Epithelial cell of prostate (primary cell): ENCODE measurements around a stretch of chr2.

- RRBS = no CpG with 5 or more reads among the region's 7 CpGs
Observed at GRCh38 chr2:120932578-120933081, 197.0 kb downstream of the GLI2 start.

GRCh38 chr2:120933964-120934561 is 198.4 kb downstream of the GLI2 start:
- RRBS = 95% methylated on average over 6 of the region's 15 CpGs

- RRBS = 55% methylated on average over 2 of the region's 22 CpGs
Observed at GRCh38 chr2:120934737-120935746, 199.4 kb downstream of the GLI2 start.

DNA sequence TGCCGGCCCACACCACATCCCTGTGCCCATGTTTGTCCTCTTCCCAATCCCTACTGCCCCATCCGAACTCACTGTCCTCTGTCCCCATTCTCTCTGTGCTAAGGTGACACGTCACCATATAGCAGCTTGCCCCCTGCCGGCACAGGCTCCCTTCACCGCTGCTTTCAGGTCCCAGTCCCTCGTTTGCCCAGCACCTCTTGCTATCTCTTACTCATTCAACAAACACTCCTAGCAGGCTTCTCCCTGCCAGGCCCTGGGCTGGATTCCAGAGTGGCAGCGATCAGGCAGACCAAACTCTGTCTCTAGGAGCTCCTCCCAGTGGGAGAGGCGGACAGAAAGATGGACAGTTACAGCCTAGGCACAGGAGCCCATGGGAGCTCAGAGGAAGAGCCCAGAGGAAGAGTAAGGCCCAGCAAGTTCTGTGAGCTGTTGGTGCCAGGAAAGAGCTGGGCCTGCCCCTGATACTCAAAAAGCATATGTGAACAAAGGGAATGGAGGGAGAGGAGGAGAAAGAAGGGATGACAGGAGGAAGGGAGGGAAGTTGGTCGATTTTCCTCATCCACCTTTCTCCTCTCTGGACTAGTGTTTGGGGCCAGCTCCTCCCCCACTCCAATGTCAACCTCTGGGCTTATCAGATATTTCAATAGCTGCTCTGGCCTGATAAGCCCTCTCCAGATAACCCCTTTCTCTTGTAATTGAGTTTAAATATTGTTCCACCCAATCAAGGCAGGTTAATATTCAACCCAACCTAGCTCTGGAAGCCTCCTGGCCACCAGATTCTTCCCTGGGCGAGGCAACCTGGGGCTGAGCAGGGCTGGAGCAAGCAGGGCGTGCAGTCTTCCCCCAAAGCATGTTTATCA is 74.1 kb downstream of the TFCP2L1 start:
- RRBS = no CpG with 5 or more reads among the region's 11 CpGs

DNA sequence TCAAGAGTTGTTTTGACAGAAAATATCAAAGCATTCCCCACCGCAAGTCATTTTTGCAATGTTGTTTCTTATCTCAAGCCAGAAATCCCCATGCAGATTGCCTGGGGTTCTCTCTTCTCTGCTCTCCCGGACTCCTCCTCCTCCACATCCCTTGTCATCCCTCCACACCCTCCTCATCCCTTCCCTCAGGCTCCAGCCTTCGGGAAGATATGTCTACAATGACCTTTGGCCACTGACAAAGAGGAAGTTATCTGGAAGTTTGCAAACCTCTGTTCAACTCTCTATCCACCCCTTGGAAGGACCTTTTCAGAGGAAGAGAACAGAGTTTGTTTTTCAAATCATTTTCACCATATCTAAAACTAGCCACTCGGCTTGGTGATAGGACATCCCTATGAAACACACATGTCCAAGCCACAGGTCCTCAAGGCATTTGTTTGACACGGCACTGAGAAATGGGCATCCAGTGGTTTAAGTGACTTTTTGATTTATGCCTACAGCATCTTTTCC is 11.8 kb downstream of the TFCP2L1 start:
- RRBS = no CpG with 5 or more reads among the region's 5 CpGs

DNA sequence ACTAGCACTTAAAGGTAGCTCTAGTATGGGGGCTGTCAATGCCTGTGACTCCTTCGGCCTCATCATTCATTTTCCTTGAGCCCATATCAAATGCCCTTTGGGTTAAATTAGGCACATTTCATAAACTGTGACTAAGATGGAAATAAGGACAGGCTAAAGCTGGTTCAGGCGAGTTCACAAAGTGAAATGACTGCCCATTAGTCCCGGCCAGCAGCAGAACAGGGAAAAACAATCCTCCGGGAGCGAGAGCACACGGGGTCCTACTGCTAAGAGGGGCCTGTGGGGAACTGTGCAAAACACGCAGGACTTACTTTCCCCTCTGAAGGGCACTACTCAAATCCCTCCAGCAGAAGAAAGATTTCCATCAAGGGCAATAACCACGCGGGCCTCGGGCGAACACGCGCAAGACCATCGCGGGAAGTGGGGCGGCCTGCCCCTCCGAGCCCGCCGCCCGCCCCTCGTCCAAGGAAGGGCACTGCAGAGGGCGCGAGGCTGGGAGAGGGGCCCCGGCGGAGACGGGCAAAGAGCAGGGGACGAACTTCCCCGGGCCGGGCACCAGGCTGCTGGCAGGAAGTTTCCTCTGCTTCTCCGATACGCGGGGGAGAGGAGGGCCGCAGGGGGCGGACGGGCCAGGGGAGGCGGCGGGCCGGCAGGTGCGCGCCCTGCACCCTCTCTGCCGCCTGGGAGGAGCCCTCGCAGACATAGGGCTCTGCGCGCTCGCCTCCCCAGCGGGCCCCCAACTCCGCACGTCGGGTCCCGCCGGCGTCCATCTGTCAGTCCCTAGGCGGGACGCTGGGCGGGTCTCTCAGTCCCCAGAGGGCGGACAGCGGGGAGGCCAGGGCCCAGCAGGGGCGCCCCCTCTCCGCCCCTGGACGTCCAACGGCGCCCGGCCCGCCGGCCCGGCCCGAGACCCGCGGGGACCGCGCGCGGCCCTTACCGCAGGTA is 619 bp downstream of the TFCP2L1 start:
- RRBS = under 1% methylated on average over 16 of the region's 74 CpGs

- RRBS = no CpG with 5 or more reads among the region's 13 CpGs
Observed at GRCh38 chr2:121365051-121365441, 80.0 kb upstream of the TFCP2L1 start.

DNA sequence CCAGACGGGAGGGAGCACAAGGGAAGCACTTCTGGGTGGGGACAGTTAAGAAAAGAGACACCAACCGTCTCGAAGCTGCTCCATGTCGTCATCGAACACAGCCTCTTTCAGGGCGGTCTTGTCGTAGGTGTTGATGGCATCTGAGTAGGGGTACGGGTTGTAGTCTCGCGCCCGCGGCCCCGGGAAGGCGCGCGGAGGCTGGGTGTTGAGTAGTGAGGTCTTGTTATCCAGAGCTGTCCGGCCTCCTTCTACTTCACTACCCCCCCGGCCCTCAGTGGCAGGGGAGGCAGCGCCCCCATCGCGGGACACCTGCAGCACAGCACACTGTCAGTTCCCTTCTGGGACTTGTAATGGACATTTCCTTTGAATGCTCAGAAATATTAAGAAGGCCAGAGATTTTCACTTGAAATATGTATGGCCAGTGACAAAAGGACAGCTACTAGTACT is 82.5 kb upstream of the TFCP2L1 start:
- RRBS = 98% methylated on average over 5 of the region's 21 CpGs

GRCh38 chr2:121437480-121438044 is 152.6 kb upstream of the TFCP2L1 start:
- RRBS = no CpG with 5 or more reads among the region's 4 CpGs

DNA sequence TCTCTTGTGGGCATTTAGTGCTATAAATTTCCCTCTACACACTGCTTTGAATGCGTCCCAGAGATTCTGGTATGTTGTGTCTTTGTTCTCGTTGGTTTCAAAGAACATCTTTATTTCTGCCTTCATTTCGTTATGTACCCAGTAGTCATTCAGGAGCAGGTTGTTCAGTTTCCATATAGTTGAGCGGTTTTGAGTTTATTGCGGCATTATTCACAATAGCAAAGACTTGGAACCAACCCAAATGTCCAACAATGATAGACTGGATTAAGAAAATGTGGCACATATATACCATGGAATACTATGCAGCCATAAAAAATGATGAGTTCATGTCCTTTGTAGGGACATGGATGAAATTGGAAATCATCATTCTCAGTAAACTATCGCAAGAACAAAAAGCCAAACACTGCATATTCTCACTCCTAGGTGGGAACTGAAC is 154.5 kb upstream of the TFCP2L1 start:
- RRBS = no CpG with 5 or more reads among the region's 6 CpGs

DNA sequence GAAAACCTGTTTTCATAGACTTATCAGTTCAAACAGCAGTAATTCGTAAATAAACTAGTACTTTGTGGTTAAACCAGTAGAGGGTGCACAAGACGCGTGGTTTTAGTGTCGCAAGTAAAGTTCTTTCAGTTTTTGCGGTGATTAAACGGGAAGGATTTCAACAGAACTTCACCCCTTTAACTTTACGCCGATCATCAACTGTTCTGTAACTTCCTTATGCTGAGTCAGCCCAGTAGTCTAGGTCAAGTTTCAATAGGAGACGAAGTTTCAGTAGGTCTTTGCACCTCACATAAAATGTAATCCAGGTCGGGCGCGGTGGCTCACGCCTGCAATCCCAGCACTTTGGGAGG is 118.3 kb downstream of the CLASP1 start:
- RRBS = no CpG with 5 or more reads among the region's 13 CpGs

DNA sequence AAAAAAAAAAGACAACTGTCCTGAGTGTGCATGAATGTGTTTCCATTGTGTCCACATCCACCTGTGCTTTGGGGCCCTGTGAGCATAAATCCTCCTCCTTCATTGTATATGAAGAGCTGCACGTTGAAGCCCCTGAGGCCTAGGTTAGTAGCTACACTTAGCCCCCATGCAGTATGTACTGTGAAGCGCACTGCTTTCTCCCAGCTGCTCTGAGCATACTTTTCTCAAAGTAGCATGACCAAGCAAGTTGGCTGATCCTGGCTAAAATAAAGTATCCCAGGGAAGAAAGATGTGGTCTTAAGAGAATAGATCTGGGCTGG is 62.7 kb downstream of the CLASP1 start:
- RRBS = no CpG with 5 or more reads among the region's 2 CpGs

DNA sequence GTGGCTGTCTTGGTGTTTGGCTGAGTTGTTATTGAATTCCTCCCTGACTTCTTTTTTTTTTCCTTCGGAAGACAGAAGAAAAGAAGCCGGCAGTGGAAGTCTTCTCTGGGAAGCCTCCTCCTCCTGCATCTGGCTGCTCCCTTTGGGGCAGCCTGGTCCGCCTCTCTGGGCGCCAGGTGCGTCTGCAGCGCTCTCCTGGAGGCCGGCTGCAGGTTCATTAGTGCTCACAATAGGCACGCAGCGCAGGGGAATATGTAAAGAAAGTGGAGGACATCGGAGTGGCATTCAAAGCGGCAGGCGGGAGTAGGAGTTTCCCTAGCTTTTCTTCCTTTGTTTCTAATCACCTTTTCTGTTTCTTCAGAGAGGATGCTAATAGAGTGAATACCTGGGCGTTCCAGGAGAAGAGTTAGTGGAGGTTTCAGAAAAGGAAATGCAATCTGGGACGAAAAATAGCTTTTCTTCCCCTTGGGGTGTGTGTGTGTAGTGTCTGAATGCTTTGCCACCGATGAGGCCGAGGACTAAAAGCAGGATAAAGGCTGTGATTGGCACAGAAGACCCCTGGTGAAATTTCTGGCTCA is 905.9 kb downstream of the TSN start:
- RRBS = no CpG with 5 or more reads among the region's 16 CpGs

- RRBS = no CpG with 5 or more reads among the region's 5 CpGs
Observed at GRCh38 chr2:124343808-124344160, 318.7 kb downstream of the CNTNAP5 start.

- RRBS = 5% methylated on average over 13 of the region's 33 CpGs
Observed at GRCh38 chr2:126886109-126886680, 12.5 kb upstream of the TEX51 start.

DNA sequence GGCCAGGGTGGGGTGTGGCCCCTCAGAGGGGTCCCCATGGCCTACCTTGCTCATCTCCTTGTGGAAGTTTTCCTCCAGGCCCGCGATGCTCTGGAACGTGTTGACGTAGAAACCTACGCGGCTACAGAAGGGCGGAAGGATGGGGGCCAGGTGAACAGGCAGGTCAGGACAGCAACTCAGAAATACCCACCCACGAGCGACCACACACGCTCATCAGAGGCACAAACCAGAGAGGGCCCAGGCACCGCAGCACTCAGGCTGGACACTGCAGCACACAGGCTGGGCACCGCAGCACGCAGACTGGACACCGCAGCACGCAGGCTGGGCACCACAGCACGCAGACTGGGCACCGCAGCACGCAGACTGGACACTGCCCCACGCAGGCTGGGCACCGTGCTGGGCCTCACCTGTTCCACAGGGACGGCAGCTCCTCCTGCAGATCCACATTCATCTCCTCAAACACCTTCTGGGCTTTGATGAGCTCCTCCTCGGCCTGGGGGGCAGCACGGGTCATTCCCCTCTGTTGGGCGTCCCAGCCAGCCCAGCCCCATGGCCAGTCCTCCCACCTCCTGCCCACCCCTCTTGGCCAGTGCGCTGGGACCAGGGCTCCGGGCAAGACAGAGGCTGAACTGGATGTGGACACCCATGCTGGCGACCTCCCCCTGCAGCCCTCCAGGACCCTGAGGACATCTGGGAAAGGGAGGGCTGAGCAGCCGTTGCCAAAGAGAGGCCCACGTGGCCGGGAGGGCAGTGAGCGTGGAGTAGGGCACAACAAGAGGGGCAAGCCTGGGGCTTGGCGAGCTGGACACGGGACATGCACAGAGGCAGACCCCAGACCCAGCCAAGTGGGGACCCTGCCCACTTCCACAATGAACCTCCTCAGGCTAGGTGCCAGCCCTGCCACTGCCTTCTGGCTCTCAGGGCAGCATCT is 43.2 kb downstream of the BIN1 start:
- RRBS = no CpG with 5 or more reads among the region's 33 CpGs

DNA sequence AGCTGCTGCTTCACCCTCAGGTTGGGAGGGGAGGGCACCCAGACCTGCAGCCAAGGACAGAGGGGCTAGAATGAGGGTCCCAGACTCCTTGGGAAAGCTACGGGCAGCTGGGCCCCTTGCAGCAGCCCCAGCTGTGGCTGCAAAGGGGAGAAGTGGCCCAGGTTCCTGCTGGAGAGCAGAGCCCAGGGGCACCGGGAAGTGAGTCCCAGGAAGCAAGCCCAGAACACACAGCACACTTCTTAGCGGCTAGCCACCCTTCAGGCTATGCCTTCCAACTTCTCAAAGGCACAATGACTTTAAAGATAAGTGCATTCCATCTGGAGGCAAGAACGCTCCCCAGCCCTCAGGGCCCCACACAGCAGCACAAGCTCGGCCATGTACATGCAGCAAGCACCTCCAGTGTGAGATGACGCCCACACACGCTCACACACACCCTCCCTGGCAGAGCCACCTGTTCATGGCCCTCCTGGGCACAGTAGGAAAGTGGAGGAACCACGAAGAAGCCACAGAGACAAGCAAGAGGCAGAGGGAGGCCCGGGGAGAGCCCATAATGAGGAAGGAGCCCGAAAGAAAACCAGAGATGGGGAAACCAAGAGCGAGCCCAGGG is 21.8 kb downstream of the BIN1 start:
- RRBS = no CpG with 5 or more reads among the region's 11 CpGs

- RRBS = no CpG with 5 or more reads among the region's 16 CpGs
Observed at GRCh38 chr2:127370903-127371641, 16.7 kb downstream of the MAP3K2 start.

DNA sequence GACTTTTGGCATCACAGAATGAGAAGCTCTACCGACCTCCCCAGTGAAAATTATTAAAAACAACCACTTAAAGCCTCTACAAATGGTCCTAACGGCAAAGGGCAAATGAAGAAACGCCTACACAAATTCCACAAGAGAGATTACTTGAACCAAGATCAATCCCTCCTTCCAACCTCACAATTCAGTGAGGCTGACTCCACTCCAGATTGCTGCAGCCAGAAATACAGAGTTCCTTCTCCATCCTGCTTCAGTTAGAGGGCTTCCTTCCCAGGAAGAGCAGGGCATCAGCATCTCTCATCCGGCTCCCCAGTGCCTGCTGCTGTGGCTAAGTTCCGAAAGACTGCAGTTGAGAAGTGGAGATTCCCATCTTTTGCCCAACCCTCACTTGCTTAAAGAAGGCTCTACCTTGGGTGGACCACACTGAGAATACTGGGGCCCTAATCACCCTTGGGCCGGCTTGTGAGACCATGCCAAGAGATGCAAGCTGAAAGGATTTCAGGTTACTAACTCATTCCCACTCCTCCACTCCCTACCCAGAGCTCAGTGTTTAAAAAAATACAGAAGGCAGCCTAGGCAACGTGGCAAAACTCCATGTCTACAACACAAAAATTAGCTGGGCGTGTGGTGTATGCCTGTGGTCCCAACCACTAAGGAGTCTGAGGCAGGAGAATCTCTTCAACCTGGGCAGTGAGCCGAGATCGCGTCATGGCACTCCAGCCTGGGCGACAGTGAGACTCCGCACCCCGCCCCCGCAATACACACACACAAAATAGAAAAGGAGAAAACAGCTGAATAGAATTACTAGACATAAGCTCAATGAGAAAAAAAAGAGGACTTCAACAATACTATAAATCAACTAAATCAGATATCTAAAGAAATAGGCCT is 10.4 kb downstream of the IWS1 start:
- RRBS = no CpG with 5 or more reads among the region's 15 CpGs

DNA sequence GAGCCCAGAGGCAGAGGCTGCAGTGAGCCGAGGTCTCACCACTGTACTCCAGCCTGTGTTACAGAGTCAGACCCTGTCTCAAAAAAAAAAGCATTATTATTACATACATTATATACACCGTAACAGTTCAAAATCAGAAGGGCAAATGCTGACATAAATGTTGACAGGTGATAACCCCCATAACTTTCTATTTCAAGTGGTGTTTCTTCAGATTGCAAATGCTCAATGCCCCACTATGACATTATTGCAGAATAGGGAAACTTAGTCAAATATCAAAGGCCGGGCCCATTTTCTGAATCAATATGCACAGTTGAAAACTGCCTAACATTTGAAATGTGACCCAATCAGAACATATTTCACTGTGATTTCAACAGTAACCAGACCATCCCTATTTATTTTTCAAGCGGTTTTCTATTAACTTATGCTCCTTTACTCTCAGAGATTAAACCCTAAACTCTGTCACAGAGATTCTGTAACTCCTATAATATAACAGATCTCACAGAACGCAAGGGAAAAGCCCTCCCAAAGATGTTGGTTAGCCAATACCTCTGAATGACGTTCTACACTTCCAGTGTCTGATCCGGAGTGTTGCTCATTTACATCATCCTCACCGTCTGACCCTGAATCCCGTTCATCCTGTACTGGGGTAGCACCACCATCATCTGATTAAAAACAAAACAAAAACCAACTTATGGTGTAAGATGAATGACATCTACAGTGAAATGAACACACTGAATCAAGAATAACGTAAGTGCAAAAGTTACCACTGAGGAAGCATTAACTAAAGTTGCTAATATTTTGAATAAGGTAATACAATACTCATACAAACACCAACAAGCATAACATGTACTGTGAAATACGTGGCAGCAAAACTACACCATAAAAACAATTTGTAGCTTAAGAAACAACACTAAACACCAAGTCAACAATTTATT is 2.9 kb downstream of the IWS1 start:
- RRBS = no CpG with 5 or more reads among the region's 11 CpGs